Liver (tissue), 9 donors: ENCODE measurements around the gene ZFYVE28.

DNA sequence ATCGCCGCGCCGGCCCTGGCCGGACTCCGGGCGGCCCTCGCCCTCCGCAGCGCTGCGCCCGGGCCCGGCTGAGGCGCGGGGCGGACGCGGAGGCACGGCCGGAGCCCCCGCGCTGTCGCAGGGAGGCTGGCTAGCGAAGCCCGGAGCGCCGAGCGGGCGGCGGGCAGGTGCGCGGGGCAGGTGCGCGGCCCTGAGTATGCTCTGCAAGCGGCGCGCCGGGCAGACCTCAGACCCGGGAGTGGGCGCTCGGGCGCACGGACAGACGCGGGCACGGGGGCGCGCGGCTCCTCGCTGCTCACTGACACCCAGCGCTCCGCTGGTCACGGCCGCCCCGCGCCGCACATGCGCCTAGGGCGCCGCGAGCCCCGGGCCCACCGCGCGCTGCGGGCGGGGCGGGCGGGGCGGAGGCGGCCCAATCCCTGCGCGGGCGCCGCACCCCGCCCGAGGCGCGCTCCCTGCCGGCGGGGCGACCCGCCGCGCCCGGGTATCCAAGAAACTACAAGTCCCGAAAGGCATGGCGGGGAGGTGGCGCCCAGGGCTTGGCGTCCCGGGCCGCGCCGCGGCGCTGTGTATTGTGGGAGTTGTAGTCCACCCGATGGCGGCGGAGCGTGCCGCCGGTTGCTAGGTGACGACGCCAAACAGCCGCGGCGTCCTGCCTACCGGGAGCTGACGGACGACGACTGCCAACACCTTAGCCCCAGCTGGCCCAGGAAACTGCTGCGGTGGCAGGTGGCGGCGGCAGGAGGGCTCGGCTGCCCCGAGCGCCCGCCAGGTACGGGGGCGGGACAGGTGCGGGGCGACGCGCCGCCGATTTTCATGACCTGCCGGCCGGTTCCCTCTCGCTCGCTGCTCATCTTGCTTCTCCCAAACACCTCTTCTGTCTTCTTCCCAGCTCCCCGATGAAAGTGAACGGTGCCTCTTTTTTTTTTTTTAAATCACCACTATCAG lies at the start of gene ZFYVE28:
Gene ZFYVE28 (minus strand): TSS at position 324 of the 948 bp plus-strand sequence.
- PRO-cap, 5 experiments: peak in 5 of 5 experiments; most common plus-strand start position 659 of the sequence (in 1); most common minus-strand start position 324 of the sequence (in 4)
- RAMPAGE, long total RNA, 2 experiments: no peak in any of the 2 experiments
- RRBS: 2% methylated on average over 54 of the region's 132 CpGs

DNA sequence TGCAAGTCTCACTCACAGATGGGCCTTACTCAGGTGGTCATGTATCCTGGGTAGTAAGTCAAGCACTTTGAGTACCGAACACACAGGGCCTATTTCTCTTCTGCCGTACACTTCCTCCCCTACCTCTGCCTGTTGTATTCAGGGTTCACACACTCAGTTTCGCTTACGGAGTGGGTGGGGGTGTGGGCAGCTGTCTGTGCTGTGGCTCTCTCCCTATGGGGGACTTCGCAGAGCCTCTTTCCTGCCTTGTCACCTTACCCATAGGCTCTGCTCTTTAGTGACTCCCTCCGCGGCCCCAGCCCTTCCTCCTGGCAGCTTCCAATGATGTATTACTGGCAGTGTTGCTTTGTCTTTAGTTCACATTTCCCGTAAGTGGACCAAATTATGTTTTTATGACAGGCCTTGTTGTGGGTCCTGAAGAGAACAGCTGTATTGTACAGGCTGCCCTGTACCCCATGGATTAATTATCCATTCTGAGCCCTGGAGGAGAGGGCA lies 34.4 kb downstream of the FAM193A start:
- PRO-cap, 5 experiments: no peak in any of the 5 experiments
- RAMPAGE, long total RNA, 2 experiments: no peak in any of the 2 experiments
- RRBS: no CpG with 5 or more reads among the region's 8 CpGs

- PRO-cap, 5 experiments: no peak in any of the 5 experiments
- RAMPAGE, long total RNA, 2 experiments: no peak in any of the 2 experiments
- RRBS: no CpG with 5 or more reads among the region's 9 CpGs
These were observed 50.8 kb downstream of the FAM193A start for GRCh38 chr4:2587154-2587817.

GRCh38 chr4:2699759-2700593 lies 56.2 kb downstream of the TNIP2 start:
- PRO-cap, 5 experiments: no peak in any of the 5 experiments
- RAMPAGE, long total RNA, 2 experiments: no peak in any of the 2 experiments
- RRBS: no CpG with 5 or more reads among the region's 13 CpGs

- PRO-cap, 5 experiments: no peak in any of the 5 experiments
- RAMPAGE, long total RNA, 2 experiments: no peak in any of the 2 experiments
- RRBS: no CpG with 5 or more reads among the region's 10 CpGs
These were observed 14.7 kb downstream of the TNIP2 start for GRCh38 chr4:2741440-2741921.

- PRO-cap, 5 experiments: peak in 1 of 5 experiments; most common plus-strand start chr4:2753839 (in 1); most common minus-strand start chr4:2753743 (in 1)
- RAMPAGE, long total RNA, 2 experiments: no peak in any of the 2 experiments
- RRBS: no CpG with 5 or more reads among the region's 4 CpGs
These were observed 2.6 kb downstream of the TNIP2 start for GRCh38 chr4:2753482-2754050.

- PRO-cap, 5 experiments: peak in 3 of 5 experiments; most common plus-strand start chr4:2790807 (in 1); most common minus-strand start chr4:2790669 (in 3)
- RAMPAGE, long total RNA, 2 experiments: no peak in any of the 2 experiments
- RRBS: no CpG with 5 or more reads among the region's 12 CpGs
These were observed 2.4 kb upstream of the SH3BP2 start for GRCh38 chr4:2790436-2790910.

DNA sequence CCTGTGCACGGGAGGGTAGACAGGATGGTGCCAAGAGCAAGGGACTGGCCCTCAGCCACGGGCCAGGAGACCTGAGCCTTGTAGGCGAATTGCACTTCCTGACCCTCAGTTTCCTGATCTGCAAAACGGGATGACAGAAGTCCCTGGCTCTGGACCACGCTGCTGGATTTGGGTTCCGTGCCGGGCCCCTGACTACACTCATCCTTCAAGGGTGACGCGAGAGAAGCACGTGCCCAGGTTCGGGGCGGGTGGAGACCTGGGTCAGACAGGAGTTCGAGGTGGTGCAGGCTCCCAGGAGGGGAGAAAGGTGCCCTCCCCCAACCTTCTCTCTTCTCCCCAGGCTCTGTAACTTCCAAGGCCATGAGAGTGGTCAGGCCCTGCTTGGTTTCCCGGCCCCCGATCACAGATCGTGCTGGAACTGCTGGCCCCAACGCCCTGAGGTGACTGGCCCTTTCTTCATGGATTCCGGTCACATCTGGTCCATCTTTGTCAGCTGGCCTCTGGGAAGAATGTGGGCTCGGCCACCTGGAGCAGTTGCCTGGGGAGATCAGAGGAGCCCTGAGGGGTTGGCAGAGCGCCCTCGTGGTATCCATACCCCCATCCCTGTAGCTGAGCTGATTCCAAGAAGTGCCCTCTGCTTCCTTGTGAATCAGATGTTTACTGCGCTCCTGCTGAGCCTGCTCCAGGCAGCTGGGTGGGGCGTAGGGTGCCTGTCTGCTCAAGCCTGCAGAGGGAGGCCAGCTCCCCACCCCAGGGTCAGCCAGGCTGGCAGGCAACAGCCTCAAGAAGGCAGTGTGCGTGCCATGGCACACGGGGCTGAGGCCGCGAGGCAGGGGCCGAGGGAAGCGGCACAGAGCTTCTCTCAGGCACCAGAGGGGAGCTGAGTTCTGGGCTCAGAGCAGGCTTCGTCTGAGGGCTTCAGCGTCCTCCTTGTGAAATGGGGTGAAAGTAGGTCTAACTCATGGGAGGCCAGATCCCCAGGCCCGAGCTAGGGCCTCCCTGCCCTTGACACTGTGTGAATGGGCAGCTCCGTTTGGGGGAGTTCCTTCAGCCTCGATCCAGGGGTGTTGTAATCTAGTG lies 3.5 kb downstream of the SH3BP2 start:
- PRO-cap, 5 experiments: no peak in any of the 5 experiments
- RAMPAGE, long total RNA, 2 experiments: no peak in any of the 2 experiments
- RRBS: 42% methylated on average over 4 of the region's 34 CpGs

GRCh38 chr4:2809535-2809982 lies 16.7 kb downstream of the SH3BP2 start:
- PRO-cap, 5 experiments: no peak in any of the 5 experiments
- RAMPAGE, long total RNA, 2 experiments: no peak in any of the 2 experiments
- RRBS: 40% methylated on average over 2 of the region's 6 CpGs

DNA sequence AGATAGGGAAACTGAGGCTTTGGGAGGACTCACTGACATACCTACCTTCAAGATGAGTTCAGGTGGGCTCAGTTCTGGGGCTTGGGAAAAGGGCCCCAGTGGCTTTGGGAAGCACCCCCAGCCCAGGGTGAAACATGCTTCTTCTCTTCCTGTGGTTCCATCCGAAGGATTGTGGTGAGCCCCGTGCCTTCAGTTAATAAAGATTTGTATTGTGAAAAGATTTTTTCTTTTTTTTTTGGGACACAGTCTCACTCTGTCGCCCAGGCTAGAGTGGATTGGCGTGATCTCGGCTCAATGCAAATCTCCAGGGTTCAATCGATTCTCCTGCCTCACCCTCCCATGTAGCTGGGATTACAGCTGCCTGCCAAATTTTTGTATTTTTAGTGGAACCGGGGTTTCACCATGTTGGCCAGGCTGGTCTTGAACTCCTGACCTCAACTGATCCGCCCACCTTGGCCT lies 6.8 kb upstream of the ADD1 start:
- PRO-cap, 5 experiments: no peak in any of the 5 experiments
- RAMPAGE, long total RNA, 2 experiments: no peak in any of the 2 experiments
- RRBS: no CpG with 5 or more reads among the region's 8 CpGs

DNA sequence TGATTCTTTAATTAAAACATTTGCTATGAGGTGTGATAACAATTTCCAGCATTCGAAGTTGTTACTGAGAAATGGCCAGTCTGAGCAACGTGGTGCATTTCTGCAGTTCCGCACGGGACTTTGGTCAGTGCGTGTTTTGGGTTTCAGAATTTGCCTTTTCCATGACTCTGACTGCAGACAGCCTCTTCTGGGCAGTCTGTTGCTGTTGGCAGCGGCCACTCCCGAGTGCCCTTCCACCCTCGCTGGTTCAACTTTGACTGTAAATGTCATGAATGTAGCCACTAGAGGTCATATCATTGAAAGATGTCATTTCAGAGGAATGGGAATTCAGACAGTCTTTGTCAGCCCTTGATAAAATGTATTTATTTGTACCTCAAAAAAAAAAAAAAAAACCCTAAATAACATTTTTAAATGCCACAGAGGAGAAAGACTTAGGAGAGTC lies 25.0 kb downstream of the MFSD10 start:
- PRO-cap, 5 experiments: peak in 1 of 5 experiments; most common minus-strand start position 122 of the sequence (in 1)
- RAMPAGE, long total RNA, 2 experiments: no peak in any of the 2 experiments
- RRBS: no CpG with 5 or more reads among the region's 8 CpGs

DNA sequence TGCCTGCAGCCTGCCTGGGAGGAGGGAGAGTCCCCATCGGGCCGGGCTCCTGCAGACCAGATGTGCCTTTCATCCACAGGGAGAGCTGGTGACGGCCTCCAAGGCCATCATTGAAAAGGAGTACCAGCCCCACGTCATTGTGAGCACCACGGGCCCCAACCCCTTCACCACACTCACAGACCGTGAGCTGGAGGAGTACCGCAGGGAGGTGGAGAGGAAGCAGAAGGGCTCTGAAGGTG lies 19.9 kb downstream of the MFSD10 start:
- PRO-cap, 5 experiments: no peak in any of the 5 experiments
- RAMPAGE, long total RNA, 2 experiments: no peak in any of the 2 experiments
- RRBS: no CpG with 5 or more reads among the region's 7 CpGs

DNA sequence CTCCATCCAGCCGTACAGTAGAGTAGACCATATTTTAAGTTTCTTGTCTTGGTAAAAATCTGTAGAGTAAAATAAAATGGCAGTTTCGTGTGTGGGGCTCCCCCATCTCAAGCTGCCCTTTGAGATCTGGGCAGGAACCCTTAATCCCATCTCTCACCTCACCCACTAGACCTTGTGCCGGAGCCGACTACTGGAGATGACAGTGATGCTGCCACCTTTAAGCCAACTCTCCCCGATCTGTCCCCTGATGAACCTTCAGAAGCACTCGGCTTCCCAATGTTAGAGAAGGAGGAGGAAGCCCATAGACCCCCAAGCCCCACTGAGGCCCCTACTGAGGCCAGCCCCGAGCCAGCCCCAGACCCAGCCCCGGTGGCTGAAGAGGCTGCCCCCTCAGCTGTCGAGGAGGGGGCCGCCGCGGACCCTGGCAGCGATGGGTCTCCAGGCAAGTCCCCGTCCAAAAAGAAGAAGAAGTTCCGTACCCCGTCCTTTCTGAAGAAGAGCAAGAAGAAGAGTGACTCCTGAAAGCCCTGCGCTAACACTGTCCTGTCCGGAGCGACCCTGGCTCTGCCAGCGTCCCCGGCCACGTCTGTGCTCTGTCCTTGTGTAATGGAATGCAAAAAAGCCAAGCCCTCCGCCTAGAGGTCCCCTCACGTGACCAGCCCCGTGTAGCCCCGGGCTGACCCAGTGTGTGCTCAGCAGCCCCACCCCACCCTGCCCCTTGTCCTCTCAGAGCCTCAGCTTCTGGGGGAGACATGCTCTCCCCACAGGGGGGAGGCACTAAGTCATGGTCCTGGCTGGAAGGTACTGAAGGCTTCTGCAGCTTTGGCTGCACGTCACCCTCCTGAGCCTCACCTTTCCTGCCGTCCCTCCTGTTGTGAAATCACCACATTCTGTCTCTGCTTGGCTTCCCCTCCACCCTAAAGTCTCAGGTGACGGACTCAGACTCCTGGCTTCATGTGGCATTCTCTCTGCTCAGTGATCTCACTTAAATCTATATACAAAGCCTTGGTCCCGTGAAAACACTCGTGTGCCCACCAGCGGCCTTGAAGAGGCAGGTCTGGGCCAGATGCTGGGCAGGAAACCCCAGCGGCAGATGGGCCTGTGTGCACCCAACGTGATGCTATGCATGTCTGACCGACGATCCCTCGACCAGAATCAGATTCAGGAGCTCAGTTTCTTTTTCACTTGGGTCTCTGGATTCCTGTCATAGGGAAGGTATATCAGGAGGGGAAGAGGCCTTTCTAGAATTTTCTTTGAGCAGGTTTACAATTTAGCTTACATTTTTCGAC lies 6.2 kb downstream of the MFSD10 start:
- PRO-cap, 5 experiments: no peak in any of the 5 experiments
- RAMPAGE, long total RNA, 2 experiments: no peak in any of the 2 experiments
- RRBS: no CpG with 5 or more reads among the region's 38 CpGs

GRCh38 chr4:2935079-2935731 lies 580 bp upstream of the MFSD10 start:
- PRO-cap, 5 experiments: no peak in any of the 5 experiments
- RAMPAGE, long total RNA, 2 experiments: no peak in any of the 2 experiments
- RRBS: 2% methylated on average over 6 of the region's 39 CpGs

GRCh38 chr4:2940250-2941034 lies 5.8 kb upstream of the MFSD10 start:
- PRO-cap, 5 experiments: no peak in any of the 5 experiments
- RAMPAGE, long total RNA, 2 experiments: no peak in any of the 2 experiments
- RRBS: 99% methylated on average over 6 of the region's 29 CpGs

GRCh38 chr4:2942064-2943174 lies 7.8 kb upstream of the MFSD10 start:
- PRO-cap, 5 experiments: no peak in any of the 5 experiments
- RAMPAGE, long total RNA, 2 experiments: no peak in any of the 2 experiments
- RRBS: 91% methylated on average over 6 of the region's 48 CpGs

DNA sequence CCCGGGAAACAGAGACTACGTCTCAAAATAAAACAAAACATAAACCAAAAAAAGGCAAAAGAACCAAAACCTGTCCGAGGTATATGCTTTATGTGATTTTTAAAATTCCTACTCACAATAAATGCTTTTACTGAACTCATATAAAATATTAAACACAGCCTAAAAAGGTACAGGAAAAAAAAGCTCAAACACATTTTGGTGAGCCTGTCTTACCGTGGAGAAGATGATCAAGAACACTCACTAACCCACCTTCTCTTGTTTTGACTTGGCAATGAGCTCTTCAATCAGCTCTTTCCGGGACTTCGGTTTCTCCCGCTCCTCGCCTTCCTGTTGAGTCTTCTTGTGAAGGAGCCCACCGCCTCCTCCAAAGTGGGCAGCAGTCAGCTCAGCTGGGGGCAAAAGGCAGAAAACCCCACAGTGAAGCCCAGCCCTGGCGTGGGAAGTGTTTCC lies 9.0 kb downstream of the NOP14 start:
- PRO-cap, 5 experiments: no peak in any of the 5 experiments
- RAMPAGE, long total RNA, 2 experiments: no peak in any of the 2 experiments
- RRBS: no CpG with 5 or more reads among the region's 10 CpGs

GRCh38 chr4:3040346-3040981 lies 34.0 kb upstream of the HTT start:
- PRO-cap, 5 experiments: no peak in any of the 5 experiments
- RAMPAGE, long total RNA, 2 experiments: no peak in any of the 2 experiments
- RRBS: no CpG with 5 or more reads among the region's 17 CpGs

- PRO-cap, 5 experiments: peak in 4 of 5 experiments; most common plus-strand start chr4:3045856 (in 4)
- RAMPAGE, long total RNA, 2 experiments: no peak in any of the 2 experiments
- RRBS: no CpG with 5 or more reads among the region's 18 CpGs
These were observed 29.1 kb upstream of the HTT start for GRCh38 chr4:3045205-3045920.

GRCh38 chr4:3242874-3243309 lies 6.1 kb upstream of the MSANTD1 start:
- PRO-cap, 5 experiments: no peak in any of the 5 experiments
- RAMPAGE, long total RNA, 2 experiments: no peak in any of the 2 experiments
- RRBS: no CpG with 5 or more reads among the region's 11 CpGs